Cardiac ventricle fibroblast (primary cell): ENCODE measurements around a stretch of chr6.

- RAMPAGE, long total RNA = no peak
Measured at GRCh38 chr6:21873740-21874104, 280.2 kb downstream of the SOX4 start.

DNA sequence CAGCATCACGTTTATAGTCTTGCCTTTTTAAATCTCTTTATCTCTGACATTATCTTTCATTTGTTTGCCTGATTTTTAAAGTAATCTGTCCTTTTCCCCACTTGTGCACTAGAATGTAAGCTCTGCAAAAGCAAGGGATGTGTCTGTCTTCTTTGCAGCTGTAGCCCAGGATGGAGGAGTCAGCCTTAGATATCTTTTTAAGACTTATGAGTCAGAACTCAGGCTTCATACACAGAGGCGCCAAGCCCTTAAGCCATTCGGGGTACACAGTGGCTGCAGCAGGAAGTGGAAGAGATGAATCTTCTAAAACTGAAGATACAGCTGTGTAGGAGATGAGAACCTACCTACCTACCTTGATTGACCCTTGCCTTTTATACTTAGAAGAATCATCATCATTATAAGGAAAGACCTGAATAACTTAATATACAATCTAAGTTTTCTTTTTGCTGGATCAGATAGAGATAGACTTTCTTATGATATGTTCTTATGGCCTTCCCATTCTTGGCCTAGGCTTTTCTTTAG is 304.6 kb downstream of the PRL start:
- RAMPAGE, long total RNA = no peak

DNA sequence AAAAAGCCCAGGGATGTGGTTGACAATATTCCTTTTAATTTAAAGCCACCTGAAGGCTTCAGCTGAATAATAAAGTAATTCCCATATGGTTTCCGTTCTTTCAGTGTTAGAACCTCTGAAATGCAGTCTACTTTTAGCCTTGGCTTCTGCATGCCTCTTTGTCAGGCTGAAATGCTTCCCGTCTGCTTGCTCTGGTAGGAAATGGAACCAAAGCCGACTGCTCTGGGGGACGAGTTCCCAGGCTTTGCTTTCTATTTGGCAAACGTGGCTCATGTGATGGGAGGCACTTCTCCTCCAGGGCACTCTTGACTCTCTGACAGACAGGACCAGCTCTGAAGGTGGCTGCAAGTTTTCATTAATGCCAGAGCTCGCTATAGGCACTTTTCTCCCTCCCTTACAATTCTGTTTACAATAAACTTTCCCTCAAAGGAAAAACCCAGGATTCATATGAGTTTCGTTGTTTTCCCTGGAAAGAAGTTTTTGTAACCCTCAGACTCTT is 225.2 kb downstream of the PRL start:
- RAMPAGE, long total RNA = no peak

DNA sequence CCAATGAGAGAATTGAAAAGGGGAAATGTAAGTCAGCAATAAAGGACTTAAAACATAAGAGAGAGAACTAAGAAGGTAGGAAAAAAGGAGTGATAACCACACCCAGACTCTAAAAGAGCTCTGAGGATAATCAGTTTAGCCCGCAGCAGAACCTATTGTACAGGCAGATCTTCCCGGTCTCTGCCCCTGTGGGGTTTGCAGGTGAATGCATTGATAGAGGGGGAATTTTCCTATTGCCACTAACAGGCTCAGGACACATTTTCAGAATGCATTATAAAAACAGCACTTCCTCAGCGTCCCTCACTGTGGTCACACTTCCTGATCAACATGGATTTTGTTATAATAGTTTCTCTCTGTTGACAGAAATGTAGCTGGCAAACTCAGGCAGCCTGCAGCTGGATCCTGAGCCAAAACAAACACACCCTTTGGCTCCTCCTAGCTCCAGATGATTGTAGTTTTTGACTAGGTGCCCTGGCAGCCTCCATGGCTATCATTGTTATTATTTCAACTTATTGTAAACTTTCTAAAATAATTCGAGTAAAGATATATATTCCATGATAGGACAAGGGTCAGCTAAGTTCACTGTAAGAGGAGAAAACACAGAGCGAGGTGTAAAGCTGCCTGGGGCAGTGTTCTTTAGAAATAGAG is 98.4 kb upstream of the HDGFL1 start:
- RAMPAGE, long total RNA = no peak

DNA sequence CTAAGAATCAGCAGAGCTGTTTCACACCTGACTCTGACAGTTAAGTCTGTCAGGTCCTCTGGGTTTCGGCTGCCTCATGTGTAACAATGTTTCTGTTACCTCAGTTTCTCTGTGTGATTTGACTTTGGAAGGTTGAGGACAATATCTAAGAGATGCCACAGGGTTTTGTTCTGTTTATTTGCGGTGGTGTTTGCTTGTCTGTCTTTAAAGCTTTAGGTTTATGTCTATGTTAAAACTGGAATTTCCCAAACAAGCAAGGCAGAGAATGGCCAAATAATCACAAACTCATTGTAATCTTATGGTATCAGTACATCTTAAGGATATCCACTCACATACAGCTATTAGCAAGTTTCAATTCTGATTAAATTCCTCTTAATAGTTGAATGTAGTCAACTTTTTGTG is 319.3 kb downstream of the HDGFL1 start:
- RAMPAGE, long total RNA = no peak

- RAMPAGE, long total RNA = no peak
Measured at GRCh38 chr6:23176722-23177291, 607.4 kb downstream of the HDGFL1 start.

GRCh38 chr6:23210579-23210982 is 641.2 kb downstream of the HDGFL1 start:
- RAMPAGE, long total RNA = no peak

- RAMPAGE, long total RNA = no peak
Measured at GRCh38 chr6:23583851-23584757, 541.9 kb upstream of the NRSN1 start.

GRCh38 chr6:24313475-24313816 is 44.4 kb downstream of the DCDC2 start:
- RAMPAGE, long total RNA = no peak

DNA sequence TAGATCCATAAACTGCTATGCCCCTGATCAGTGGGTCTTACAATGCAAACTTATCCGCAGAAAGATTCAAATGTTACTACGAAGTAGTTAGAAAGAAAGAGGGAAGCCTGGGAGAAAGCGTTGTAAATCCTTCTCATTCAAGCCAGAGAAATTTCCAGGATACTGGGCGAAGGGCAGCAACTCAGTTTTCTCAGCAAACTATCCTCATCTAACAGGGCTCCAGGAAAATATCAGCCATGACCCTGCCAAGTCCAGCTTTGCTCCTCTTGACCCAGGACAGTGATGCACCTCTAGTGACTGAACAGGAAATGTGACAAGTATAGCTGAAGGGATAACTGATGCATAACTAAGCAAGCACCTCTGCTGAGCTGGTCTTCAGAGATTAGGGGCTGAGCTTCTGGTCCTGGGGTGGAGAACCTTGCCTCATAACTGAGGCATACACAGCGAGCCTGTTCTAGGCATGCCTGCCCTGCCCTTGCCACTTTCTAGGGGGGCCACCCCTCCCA is 22.7 kb downstream of the ALDH5A1 start:
- RAMPAGE, long total RNA = no peak

DNA sequence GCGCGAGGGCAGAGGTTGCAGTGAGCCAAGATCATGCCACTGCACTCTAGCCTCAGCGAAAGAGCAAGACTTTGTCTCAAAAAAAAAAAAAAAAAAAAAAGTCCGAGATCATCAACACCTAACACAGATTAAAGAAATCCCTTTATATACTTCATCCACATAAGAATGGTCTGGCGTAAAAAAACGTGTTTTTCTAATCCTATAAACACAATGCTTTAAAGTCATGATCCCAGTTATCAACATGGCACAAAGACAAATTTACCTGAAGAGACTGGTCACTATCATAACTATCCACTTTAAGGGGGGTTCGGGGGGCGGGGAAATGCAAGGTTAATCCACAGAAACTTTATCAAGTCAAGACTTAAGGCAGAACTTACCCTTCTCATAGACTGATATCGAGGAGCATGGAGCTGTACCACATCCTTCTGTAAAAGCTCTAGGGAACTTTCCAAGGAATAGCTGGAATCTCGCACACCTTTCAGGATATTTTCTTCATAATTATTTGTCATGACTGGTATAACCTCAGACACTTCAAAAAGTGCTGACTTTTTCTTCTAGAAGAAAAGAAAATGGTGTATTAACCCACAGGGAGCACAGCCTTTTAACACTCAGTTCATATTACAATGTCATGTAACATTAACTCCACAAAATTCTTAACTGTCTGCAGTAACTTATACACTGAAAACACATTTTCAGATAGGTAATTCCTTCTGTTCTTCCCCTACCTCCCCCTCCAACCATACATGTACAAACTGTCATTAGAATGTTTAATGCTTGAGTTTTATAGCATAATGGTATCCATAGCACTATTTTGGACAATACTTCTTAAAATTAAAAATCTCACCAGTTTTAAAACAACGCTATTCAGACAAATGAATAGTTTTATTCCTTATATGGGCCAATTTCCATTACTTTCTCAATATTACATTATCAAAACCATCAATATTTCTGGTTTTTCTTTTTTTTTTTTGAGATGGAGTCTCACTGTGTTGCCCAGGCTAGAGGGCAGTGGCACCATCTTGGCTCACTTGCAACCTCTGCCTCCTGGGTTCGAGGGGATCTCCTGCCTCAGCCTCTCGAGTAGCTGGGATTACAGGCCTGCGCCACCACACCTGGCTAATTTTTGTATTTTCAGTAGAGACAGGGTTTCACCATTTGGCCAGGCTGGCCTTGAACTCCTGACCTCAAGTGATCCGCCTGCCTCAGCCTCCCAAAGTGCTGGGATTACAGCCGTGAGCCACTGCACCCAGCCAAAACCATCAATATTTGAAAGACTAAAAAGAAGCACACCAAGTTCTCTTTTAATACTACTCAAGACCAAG is 2.7 kb downstream of the C6orf62 start:
- RAMPAGE, long total RNA = no peak

GRCh38 chr6:24771154-24771577 is 3.6 kb upstream of the GMNN start:
- RAMPAGE, long total RNA = no peak

DNA sequence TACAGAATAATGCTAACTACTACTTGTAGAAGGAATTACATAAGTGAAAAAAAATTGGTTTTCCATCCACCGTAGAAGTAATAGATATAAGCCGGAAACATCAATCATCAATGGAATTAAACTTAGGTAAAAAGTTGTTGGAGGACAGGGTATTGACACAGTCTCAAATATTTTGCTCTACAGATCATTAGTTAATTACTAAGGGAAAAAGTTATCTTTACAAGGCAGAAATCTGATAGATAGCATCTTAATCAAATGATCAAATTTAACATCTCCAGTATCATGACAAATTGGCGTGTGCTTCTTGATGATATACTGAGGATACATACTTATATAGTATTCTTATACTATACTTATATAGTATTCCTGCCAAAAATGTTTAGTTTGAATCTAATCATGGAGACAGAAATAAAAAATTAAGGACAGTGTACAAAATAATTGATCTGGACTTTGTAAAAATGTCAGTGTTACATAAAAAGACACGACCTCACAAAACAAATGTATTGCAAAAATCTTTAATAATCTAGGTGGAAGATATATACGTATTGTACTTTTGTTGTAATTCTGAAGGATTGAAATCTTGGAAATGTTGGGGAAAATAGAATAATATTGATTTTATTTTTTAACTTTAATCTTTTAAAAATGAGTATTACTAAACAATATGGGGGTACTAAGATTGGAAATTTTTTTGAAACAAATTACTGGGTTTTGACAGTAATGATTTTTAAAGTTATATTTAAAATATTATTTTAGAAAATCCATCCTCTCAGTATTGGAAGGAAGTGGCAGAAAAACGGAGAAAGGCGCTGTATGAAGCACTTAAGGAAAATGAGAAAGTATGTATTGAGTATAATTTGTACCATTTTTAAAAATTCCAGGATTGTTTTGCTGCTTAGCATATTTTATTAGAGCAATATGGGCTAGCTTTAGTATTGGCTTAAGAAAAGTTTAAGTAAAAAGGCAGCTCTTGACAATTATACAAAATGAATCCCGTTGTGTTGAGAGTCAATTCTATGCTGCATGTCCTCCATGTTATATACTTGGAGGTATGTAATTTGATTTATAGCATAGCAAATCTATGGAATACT is 8.9 kb downstream of the GMNN start:
- RAMPAGE, long total RNA = no peak

GRCh38 chr6:24857949-24858811 is 59.5 kb upstream of the ARMH2 start:
- RAMPAGE, long total RNA = no peak

GRCh38 chr6:24902988-24903305 is 32.8 kb downstream of the RIPOR2 start:
- RAMPAGE, long total RNA = no peak

DNA sequence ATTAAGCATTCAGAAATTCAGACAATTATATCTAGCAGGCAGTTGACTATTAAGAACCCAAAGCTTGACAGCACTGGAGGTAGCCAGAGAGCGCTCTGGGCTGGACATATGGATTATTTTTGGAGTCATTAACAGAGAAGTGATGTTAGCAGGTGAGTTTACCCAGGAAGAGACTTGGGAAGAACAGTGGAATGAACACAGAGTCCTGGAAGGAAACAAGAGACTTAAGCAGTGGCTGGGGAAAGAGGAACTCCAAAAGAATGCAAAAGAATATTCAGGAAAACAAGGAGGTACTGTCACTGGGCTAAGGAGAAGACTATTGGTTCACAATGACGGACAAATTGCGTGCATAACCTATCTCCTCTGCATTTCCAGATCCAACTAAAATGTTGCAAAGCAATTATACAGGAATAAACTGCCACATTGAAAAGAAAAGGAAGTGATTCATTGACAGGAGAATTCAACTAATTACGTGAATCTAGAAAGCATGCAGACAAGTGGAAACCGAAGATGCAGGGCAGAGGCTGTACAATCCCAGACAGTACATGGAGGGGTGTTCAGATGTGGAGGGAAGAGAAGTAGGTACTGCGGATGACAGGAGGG is 152.6 kb upstream of the RIPOR2 start:
- RAMPAGE, long total RNA = no peak

DNA sequence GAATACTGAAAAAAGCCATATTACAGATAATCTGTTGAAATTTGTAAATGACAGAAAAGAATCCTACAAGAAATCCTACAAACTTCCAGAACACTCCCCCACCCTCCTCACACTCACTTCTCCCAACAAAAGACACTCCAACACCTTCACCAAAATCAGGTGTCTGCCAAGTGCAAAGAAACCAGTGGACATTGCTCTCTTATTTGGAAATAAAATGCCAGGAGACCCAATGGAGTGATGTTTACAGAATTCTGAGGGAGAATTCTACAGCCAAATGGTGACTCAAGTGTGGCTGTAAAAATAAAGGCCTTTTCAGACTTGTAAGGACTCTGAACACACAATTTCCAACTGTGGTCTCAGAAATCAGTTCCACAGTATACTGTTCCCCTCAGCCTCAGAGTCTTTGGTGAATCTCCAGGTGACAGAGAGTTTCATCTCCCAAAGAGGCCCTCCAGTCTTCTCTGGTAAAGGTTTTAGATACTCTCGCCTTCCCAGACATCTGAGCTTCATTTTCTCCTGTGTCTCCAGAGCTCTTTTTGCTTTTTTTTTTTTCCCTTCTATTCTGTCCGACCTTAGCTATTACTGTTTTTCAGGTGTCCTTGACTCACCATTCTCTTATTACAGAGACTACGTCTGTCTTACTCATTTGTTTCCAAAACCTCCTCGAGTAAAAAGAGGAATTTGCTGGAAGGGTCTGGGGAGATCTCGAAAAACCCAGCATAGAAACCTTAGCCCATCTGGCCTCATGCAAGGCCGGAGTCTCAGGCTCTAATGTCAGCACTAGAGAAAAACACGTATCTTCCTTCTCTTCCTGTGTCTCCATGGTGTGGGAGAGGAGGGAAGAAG is 109.4 kb upstream of the CARMIL1 start:
- RAMPAGE, long total RNA = no peak

- RAMPAGE, long total RNA = no peak
Measured at GRCh38 chr6:25287565-25288177, 8.5 kb downstream of the CARMIL1 start.

GRCh38 chr6:25415712-25416134 is 136.5 kb downstream of the CARMIL1 start:
- RAMPAGE, long total RNA = no peak

- RAMPAGE, long total RNA = no peak
Measured at GRCh38 chr6:25515455-25515818, 136.6 kb upstream of the SCGN start.